Heart (tissue), 3 donors: ENCODE data around the gene DIAPH1.

- RAMPAGE, long total RNA, 2 experiments = no peak in any of the 2 experiments
Measured at GRCh38 chr5:141564511-141565000, 54.2 kb downstream of the DIAPH1 start.

GRCh38 chr5:141618856-141619542, at the start of gene DIAPH1:
Gene DIAPH1, minus strand, starts transcription at chr5:141619000.
- RAMPAGE, long total RNA, 2 experiments = start-site peak on the minus strand in 1 of 2 experiments, at chr5:141618923-141618981 at its widest, 467 reads per replicate

DNA sequence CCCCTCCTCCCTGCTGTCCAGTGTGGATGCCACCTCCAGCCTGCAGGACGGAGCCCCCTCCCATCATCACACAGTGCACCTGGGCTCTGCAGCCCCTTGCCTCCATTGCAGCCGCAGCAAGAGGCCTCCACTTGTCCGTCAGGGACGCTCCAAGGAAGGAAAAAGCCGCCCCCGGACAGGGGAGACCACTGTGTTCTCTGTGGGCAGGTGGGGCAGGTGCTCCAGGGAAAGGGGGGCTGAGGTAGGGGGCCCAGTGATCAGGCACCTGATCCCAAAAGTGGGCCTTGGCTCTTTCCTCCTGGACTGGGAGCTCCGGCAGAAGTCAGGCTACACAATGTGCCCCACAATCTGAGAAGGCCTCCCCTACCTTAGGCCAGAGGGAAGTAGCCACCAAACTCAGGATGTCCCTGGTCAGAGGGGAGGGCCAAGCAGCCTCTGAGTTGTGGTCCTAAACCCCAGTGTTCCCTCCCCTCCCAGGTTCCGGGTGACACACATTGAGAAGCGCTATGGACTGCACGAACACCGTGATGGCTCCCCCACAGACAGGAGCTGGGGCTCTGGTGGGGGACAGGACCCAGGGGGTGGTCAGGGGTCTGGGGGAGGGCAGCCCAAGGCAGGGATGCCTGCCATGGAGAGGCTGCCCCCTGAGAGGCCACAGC, 2.8 kb downstream of the RELL2 start:
- RAMPAGE, long total RNA, 2 experiments = no peak in any of the 2 experiments

DNA sequence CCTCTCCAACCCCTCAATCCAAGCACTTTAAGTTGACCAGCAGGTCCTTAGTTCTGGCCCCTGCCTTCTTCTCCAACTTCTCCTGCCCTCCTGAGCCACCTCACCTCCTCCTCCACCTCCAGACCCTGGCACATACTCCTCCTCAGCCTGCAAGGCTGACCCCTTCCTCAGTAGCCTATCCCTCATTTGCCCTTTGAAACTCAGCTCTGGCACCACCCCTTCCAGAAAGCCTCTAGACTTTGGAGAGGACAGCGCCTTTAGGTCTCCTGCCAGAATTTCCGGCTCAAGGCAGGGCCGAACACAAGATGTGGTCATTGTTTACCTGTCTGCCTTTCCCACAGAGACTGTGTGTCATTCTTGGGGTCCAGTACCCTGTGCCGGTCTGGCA, 29.6 kb downstream of the PCDH1 start:
- RAMPAGE, long total RNA, 2 experiments = no peak in any of the 2 experiments

GRCh38 chr5:141862996-141863600, 15.1 kb downstream of the PCDH1 start:
- RAMPAGE, long total RNA, 2 experiments = no peak in any of the 2 experiments

GRCh38 chr5:141876786-141877735, 1.1 kb downstream of the PCDH1 start:
- RAMPAGE, long total RNA, 2 experiments = no peak in any of the 2 experiments

GRCh38 chr5:141882451-141883073, 4.4 kb upstream of the PCDH1 start:
- RAMPAGE, long total RNA, 2 experiments = no peak in any of the 2 experiments

DNA sequence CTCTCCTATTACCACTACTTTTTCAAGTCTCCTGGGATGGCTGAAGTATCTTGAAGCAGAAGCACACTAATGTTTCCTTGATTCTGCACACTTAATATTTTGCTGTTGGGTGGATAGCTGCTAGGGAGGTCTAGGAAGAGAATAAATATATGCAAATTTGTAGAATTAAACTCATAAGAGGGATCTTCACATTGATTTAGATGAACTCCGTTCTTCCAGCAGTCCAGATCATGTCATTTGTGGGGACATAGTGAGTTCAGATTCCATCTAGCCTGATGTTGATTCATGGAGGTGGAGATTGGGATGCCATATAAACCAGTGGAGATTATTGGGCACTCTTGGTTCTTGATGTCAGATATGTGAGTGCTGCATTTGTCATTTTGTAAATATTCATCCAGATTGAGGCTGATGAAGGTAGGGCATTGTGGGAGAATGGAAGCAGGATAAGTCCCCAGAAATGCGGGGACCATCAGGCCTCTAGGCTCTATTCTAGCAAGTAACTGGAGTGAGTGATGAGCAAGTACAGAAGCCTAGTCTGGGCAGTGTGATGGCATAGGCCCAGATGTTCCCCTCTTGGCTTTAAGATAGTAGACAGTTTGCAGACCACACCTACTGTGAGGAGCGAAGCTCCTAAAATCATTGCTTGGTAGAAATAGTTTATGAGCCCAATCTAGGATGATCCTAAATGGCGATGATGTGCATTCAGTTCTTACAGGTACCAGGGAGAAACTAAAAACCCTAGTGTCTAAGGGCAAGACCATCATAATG, 24.2 kb downstream of the NDFIP1 start:
- RAMPAGE, long total RNA, 2 experiments = no peak in any of the 2 experiments

- RAMPAGE, long total RNA, 2 experiments = no peak in any of the 2 experiments
Measured at GRCh38 chr5:142166328-142166936, 57.9 kb downstream of the NDFIP1 start.

DNA sequence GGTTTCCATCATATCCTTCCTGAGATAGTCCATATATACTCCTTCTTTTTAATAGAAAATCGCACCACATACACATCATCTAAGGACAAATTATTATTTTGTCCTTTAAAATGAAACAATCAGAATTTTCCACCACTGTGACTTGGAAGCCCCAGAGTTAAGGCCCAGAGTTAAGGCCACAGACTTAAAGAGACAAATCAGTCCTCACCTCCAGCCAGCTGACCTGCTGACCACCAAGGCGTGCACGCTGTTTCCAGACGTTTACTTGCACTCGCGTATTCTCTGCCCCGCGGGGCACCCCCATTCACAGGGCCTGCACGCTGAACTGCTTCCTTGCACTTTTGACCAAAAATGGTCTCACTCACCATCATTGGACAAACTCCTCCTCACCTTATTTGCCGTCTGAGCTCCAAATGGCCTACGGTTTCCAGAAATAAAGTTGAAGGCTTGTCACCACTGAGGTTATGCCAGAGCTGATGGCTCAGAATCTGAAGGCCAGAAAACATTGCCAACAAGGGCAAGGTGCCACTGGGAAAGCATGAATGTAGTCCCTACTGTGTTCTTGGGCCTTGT, 84.2 kb downstream of the NDFIP1 start:
- RAMPAGE, long total RNA, 2 experiments = start-site peak on the minus strand in 1 of 2 experiments, centred at position 311 of the sequence, 7 reads per replicate

- RAMPAGE, long total RNA, 2 experiments = no peak in any of the 2 experiments
Measured at GRCh38 chr5:142322525-142323824, 1.8 kb downstream of the SPRY4 start.

GRCh38 chr5:142342106-142342915, 17.5 kb upstream of the SPRY4 start:
- RAMPAGE, long total RNA, 2 experiments = no peak in any of the 2 experiments

GRCh38 chr5:142403553-142404567, 79.0 kb upstream of the SPRY4 start:
- RAMPAGE, long total RNA, 2 experiments = start-site peak on the plus strand in 1 of 2 experiments, at chr5:142404176-142404268 at its widest, 14 to 17 reads per replicate

- RAMPAGE, long total RNA, 2 experiments = no peak in any of the 2 experiments
Measured at GRCh38 chr5:142509417-142509786, 176.5 kb downstream of the FGF1 start.

DNA sequence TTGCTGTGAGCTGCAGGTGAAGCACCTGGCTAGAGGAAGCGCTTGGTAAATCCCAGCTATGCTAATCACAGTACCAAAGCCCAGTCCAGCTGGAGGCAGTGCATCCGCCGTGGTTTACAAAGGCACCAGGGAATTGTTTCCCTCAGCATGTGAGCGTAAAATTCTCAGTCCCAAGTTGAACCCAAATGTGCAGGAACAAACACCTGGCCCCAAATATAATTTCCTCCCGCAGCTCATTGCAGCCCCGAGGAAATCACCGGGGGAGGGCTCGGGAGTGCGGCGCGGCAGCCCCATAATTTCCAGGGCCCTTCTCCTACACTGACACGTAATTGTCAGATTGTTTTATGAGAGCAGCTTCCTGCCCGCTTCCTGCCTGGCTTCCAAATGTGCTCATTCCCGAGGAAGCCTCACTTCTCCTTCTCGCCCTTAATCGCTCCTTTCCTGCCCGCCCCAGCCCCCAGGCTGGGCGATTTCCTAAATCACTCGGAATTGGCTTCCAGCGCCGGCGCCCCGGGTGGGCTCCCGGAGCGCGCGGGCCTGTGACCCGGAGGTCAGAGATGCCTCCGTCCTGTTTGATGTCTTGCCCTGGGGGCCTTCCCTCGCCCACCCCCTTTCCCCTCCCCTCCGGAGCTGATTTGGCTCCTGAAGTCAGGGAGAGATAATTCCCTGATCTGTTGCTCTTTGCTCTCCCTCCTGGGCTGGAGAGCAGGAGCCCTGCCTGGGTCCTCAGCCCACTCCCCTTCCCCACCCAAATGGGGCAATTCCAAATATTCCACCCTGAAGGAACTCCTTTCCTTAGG, 134.3 kb downstream of the FGF1 start:
- RAMPAGE, long total RNA, 2 experiments = no peak in any of the 2 experiments

DNA sequence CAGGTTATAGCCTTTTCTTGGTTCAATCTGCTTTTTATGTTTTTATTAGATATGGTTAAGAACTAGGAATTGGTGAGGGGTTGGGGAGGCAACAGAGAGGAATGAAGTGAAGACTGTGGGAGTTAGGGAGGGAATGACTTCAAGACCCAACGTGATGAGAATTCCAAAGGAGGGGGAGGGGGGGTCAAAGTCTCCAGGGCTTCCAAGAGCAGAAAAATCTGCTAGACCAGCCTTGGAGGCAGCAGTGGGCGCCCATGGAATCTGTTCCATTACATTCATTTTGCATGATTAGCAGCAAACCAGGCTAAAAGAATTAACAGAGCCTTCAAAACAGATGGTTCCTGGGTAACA, 95.2 kb downstream of the FGF1 start:
- RAMPAGE, long total RNA, 2 experiments = no peak in any of the 2 experiments

- RAMPAGE, long total RNA, 2 experiments = no peak in any of the 2 experiments
Measured at GRCh38 chr5:142769481-142770032, 620 bp upstream of the ARHGAP26 start.

DNA sequence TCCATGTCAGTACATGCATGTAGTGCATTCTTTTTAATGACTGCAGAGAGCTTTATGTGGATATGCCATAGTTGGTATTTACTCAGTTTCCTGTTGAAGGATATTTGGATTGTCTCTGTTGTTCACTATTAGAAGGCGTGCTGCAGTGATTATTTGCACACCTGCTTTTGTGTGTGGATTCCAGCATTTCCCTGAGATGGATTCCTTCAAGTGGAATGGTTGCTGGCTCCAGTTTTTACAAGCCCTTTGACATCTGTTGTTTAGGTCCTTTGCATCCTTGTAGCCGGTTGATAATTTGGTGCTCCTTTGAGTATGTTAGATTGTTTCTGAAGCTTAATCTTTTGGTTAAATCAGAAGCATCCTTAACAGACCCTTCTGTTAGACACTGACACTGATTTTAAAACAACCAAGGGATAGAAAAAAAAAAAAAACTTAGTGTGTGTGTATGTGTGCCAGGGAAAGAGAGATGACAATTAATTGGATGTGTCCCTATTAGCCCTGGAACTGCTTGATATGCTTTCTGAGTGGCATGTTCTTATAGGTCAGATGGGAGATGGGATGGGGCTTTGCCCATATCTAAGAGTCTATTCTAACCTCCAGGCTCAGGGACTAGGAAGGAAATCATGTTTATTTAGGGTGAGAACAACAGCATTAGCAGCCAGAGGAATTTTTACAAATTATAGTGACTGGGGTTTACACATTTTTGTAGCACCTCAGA, 8.5 kb downstream of the ARHGAP26 start:
- RAMPAGE, long total RNA, 2 experiments = no peak in any of the 2 experiments

DNA sequence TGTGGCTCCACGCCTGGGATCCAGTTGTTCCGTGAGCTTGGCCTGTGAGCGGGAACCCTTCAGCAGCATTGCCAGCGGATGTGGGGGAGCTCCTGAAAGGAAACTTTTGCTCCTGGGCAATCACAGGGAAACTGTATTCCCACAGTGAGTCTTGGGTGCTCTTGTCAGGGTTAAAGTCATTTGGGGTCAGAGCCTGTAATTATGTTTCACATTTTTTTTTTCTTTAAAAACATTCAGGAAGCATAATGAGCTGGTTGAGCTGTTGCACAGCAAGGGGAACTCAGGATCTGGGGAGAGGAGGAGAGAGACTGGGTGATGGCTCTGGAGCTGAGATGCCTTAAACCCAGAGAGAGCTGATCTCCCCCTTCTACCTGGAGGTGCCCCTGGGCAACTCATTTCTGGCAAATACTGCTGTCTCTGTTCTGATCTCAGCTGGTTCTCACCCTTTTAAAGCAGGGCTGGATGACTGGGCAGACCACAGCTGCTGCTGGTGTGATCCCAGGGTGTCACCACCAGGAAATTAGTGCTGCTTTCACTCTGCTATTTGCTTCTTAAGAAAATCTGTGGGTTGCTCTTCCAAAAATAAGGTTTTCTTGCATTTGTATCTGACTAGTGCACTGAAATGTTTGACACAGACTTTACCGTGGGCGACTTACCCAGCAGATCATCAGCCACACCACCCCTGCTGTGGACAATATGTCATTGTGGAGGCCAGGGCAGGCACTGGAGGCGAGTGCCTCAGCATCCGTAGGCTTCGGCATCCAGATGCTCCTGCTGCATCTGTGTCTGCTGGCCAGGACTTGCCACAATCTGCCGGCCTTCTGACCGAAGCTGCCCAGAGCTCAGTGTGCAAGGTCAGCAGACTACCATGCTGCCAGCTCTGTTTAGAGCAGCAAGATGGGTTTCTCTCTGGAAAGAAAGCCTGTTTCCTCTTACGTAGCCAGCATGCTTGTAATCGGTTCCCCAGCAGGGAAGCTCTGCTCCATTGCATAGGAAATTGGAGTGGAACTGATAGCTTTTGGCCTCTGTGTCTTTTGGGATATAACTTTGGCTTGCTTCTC, 13.4 kb downstream of the ARHGAP26 start:
- RAMPAGE, long total RNA, 2 experiments = no peak in any of the 2 experiments

DNA sequence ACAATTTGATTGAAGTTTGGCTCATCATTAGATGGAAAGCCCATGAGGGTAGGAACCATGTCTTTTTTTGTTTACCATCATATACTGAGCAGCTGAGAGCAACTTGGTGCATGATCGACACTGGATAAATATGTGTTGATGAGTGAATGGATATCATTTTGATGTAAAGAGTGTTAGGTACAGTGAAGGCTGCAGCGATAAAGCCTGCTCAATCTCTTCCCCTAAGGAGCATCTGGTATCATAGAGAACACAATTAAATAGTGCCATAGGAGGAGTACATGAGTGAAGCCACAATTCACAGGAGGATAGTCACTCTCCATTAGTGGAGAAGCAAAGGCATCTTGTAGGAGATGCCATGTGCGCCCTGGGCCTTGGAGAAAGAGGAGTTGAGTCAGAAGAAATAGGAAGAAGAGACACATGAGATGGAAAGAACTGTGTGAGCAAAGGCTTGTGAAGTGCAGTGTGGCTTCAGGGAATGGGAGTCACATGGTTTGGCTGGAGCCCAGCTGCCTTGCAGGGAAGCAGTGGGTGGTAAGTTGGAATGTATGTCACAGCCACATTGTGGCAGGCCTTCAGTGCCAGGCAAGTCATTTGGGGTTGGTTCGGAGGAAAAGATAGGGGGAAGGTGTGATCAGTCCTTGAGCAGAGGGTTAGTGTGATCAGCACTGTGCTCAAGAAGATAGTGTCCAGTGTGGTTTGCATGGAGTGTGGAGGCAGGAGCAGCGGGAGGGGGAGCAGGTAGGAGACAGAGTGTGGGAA, 46.2 kb downstream of the ARHGAP26 start:
- RAMPAGE, long total RNA, 2 experiments = no peak in any of the 2 experiments